Adrenal gland (tissue), 7 donors: ENCODE results near the genes HOXC4, PPP1R1A and LACRT.

DNA sequence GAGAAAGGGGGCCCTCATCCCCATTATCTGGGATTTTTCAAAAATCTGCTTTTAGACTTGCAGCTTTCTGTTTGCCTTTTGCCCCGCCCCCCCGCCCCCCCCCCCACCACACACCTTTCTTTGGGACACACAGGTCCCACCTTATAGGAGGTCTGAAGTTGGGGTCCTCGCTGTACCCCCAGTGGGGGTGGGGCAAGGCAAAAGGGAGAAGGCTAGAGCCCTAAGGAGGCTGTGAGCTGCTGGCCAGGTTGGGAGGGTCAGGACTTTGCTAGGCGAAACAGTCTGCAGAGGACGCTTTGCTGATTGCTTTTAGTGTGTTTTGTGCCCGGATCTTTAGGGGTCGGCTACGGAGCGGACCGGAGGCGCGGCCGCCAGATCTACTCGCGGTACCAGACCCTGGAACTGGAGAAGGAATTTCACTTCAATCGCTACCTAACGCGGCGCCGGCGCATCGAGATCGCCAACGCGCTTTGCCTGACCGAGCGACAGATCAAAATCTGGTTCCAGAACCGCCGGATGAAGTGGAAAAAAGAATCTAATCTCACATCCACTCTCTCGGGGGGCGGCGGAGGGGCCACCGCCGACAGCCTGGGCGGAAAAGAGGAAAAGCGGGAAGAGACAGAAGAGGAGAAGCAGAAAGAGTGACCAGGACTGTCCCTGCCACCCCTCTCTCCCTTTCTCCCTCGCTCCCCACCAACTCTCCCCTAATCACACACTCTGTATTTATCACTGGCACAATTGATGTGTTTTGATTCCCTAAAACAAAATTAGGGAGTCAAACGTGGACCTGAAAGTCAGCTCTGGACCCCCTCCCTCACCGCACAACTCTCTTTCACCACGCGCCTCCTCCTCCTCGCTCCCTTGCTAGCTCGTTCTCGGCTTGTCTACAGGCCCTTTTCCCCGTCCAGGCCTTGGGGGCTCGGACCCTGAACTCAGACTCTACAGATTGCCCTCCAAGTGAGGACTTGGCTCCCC, 1.4 kb downstream of the HOXC6 start:
- PRO-cap, 3 experiments: peak in 3 of 3 experiments; most common plus-strand start position 424 of the sequence (in 1); most common minus-strand start position 404 of the sequence (in 3)
- RAMPAGE, long total RNA, 4 experiments: no peak in any of the 4 experiments
- RRBS: 15% methylated on average over 16 of the region's 46 CpGs

DNA sequence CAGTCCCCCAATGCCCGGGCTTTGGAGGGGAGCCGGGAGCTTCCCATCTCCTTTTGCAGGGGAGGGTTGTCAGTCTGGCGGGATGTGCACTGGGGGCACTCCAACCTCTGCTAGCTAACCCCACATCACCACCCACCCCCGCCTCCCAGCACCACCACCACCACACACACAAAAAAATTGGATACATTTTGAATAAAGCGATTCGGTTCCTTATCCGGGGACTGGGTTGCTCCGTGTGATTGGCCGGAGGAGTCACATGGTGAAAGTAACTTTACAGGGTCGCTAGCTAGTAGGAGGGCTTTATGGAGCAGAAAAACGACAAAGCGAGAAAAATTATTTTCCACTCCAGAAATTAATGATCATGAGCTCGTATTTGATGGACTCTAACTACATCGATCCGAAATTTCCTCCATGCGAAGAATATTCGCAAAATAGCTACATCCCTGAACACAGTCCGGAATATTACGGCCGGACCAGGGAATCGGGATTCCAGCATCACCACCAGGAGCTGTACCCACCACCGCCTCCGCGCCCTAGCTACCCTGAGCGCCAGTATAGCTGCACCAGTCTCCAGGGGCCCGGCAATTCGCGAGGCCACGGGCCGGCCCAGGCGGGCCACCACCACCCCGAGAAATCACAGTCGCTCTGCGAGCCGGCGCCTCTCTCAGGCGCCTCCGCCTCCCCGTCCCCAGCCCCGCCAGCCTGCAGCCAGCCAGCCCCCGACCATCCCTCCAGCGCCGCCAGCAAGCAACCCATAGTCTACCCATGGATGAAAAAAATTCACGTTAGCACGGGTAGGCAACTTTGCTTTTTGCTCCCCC, at the start of gene HOXC4:
HOXC4 (plus strand) TSS at position 268 of the 821 bp plus-strand sequence.
- PRO-cap, 3 experiments: peak in 3 of 3 experiments; most common plus-strand start position 268 of the sequence (in 2); most common minus-strand start position 170 of the sequence (in 3)
- RAMPAGE, long total RNA, 4 experiments: start-site peak on the plus strand in 2 of 4 experiments, centred at positions 287 to 504 of the sequence, 34 to 38 reads per replicate
- RRBS: 5% methylated on average over 10 of the region's 45 CpGs

DNA sequence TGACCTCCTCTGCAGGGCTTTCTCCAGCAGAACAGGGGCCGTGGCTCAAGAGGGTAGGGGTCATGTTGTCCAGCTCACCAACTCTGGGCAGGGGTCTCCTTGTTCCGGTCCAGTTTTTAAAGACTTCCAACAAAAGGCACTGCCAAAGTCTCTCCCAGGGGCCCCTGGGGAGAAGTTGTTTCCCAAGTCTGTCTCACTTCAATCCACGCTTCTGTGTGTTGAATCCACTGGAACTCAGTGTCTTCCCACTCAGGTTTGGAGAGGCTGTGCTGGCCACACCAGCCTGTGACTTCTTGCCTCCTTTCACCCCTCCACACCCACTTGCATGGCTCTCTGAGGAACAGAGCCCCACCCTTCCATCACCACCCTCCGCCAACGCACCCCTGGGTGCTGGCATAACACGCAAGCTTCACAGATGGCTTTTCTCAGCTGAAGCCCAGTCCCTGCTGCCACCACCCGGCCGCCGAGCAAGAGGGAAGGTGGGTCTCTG, 41.8 kb downstream of the SMUG1 start:
- PRO-cap, 3 experiments: no peak in any of the 3 experiments
- RAMPAGE, long total RNA, 4 experiments: no peak in any of the 4 experiments
- RRBS: no CpG with 5 or more reads among the region's 9 CpGs

DNA sequence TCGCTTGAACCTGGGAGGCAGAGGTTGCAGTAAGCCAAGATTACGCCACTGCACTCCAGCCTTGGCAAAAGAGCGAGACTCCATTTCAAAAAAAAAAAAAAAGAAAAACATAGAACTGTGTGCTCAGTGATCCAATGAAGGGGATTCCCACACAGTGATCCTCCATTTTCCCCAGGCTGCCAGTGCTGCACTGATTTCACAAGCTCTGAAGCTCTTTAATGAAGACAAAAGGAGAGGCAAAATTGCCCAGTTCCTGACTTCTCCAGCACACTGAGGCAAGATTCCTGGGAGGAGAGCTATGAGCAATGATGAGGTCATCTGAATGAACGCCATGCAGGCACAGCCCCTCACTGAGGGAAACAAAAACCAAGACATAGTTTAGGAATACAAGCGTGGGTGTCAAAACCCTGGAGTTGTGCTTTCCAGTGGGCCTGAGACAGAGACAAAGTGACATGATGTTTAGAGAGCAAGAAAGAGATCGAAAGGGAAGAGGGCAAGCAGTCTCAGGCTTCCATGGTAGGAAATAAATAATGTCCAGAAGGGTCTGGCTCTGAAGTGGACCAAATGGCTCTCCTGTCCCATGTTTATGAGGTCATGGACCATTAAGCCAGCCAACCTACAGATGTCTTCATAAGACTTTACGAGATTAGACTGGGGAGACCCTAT, 40.9 kb upstream of the SMUG1 start:
- PRO-cap, 3 experiments: no peak in any of the 3 experiments
- RAMPAGE, long total RNA, 4 experiments: no peak in any of the 4 experiments
- RRBS: no CpG with 5 or more reads among the region's 7 CpGs

GRCh38 chr12:54231983-54232750, 43.4 kb upstream of the SMUG1 start:
- PRO-cap, 3 experiments: no peak in any of the 3 experiments
- RAMPAGE, long total RNA, 4 experiments: no peak in any of the 4 experiments
- RRBS: no CpG with 5 or more reads among the region's 4 CpGs

GRCh38 chr12:54287294-54287917, 6.9 kb downstream of the HNRNPA1 start:
- PRO-cap, 3 experiments: no peak in any of the 3 experiments
- RAMPAGE, long total RNA, 4 experiments: no peak in any of the 4 experiments
- RRBS: no CpG with 5 or more reads among the region's 8 CpGs

GRCh38 chr12:54292369-54293117, 8.3 kb downstream of the NFE2 start:
- PRO-cap, 3 experiments: no peak in any of the 3 experiments
- RAMPAGE, long total RNA, 4 experiments: no peak in any of the 4 experiments
- RRBS: 90% methylated on average over 4 of the region's 34 CpGs

DNA sequence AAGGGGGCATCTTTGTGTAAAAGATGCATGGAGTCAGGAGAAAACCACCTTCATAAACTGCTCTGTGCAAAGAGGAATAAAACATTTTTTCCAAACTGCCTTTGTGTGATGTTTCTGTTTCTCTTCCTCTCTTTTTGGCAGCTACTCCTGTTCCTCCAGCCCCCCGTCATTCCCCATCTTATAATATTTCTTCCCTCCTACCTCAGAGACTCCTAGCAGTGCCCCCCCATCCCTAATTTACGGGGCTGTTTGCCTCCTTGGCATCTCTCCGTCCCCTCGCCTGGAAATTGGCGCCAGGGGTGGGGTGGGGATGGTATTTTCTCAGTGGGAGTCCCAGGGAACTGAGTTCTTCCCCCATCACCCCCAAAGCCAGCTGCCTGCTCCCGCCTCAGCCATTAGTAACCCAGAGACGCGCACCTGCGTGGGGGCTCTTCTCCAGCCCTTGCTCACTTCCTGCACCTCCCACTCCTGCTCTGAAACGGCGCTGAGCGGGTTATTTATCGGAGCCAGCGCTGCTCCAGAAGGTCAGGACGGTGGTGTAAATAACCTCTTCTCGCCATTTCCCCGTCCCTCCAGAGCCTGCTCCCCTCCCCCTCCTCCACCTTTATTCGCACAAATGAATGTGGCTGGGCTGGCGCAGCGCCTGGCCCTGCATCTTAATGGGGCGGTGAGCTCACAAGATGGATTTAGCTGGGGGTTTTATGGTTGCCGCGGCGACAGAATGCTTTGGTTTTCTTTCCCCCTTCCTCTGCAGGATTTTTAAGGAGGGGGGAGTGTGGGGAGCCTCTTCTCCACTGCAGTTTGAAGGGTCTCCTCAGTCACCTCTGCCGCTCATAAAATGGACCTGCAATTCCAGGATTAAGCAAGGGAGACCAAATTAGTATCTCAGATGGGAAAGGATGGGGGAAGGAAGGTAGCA, 12.3 kb downstream of the GPR84 start:
- PRO-cap, 3 experiments: peak in 1 of 3 experiments; most common plus-strand start position 520 of the sequence (in 1); most common minus-strand start position 371 of the sequence (in 1)
- RAMPAGE, long total RNA, 4 experiments: no peak in any of the 4 experiments
- RRBS: no CpG with 5 or more reads among the region's 25 CpGs

GRCh38 chr12:54358672-54359288, 5.5 kb downstream of the GPR84 start:
- PRO-cap, 3 experiments: peak in 3 of 3 experiments; most common minus-strand start chr12:54359184 (in 2)
- RAMPAGE, long total RNA, 4 experiments: no peak in any of the 4 experiments
- RRBS: no CpG with 5 or more reads among the region's 18 CpGs

DNA sequence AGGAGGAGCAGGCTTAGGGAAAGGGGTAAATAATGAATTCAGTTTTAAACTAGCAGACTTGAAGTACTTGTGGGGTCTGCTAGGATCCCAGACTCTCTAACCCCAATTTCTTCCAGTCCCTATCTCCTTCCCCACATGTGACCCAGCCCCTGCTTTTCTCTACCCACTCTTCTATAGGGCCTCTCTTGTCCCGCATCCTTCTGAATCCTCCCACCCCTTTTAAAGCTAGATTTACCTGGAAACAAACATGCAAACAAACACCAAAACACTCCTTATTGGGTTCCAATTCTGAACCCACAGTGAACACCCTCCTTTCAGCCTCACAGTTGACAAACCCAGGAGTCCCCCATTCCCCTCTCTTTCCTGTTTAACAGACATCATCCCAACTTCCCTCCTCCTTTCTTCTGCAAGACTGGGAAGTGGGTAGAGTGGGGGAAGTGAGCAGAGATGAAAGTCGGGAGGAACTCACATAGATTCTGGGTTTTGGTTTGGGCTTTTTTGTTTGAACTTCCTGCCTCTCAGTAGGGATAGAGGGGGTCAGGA, 3.6 kb upstream of the GPR84 start:
- PRO-cap, 3 experiments: no peak in any of the 3 experiments
- RAMPAGE, long total RNA, 4 experiments: no peak in any of the 4 experiments
- RRBS: no CpG with 5 or more reads among the region's 2 CpGs

DNA sequence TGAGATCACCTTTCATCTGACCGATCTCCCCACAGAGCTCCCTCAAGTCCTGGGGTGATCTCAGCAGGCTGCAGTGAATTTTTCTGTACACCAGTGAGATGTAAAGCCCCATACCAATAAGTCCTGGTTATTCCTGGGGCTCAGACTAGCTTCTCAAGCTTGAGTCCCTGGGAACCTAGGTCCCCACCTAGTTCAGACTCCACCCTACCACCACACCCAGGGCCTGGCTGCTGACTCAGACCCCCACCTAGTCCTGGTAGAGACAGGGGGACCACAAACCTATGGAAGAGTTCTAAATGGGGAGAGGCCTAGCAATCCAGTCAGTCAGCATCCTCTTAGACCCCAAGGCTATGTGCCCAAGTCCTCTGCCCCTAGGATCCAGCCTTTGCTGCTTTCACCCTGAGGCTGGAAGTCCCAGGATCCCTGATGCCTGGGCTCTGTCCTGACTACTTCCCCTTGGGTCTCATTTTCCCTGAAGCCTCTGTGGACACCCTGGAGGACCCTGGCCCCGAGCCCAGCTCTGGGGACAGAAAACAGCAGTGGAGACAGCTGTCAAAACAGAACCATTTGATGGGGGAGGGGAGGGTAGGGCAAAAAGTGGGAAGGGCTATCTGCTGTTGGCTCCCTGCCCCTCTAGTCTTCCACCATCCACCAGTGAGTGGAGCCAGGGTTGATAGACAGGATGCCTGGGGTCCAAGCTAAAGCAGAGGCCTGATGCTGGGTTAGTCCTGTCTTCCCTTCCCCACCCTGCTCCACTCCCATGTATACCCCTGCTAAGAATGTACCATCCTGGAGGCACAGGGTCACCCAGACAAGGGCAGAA, 10.1 kb upstream of the GPR84 start:
- PRO-cap, 3 experiments: no peak in any of the 3 experiments
- RAMPAGE, long total RNA, 4 experiments: no peak in any of the 4 experiments
- RRBS: no CpG with 5 or more reads among the region's 2 CpGs

DNA sequence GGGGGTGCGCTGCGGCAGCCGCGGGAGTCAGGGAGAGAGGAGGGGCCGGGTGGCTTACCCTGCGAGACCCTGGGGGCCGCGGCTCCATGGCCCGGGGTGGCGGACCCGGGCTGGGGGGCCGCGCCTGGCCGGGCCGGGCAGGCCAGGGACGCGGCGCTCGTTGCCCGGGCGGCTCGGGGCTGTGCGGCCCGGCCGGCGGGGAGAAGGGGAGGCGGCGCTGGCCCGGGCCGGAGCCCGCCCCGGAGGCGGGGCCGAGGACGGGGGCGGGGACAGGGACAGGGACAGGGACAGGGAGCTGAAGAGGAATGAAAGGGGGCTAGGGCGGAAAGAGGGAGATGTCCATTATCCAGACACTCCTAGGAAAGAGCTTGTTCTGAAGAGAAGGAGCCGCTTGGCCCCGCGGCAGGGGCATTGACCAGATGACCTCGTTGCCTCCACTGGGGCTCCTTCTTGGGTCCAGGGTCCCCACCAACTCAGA, 5.5 kb downstream of the ZNF385A start:
- PRO-cap, 3 experiments: peak in 3 of 3 experiments; most common plus-strand start position 308 of the sequence (in 2); most common minus-strand start position 183 of the sequence (in 2)
- RAMPAGE, long total RNA, 4 experiments: no peak in any of the 4 experiments
- RRBS: 4% methylated on average over 5 of the region's 41 CpGs

GRCh38 chr12:54390704-54391000, 6.1 kb upstream of the ZNF385A start:
- PRO-cap, 3 experiments: no peak in any of the 3 experiments
- RAMPAGE, long total RNA, 4 experiments: no peak in any of the 4 experiments
- RRBS: no CpG with 5 or more reads among the region's 10 CpGs

DNA sequence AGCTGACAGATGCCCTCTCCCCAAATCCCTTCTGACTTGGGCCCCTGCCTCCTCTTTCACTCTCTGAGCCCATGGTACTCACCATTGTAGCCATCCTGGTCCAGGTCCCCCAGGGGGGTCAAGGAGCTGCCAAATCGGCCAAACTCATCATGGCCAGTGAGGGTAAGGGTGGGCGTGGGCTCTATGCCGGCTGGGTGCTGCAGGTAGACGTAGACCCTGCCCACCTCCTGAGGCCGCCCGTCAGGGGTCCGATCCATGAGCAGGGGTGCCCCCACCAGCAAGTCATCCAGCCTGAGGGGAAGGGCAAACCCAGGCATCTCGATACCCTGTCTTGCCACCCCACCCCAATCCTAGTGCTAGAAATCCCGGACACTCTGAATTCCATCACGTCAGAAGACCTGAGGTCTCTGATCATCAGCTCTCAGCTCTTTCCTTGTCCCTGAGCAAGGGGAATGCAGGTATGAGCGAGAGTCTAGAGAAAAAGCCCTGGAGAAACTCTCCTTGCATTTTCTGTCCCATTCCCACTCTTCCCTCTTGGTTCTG, 13.9 kb downstream of the ITGA5 start:
- PRO-cap, 3 experiments: no peak in any of the 3 experiments
- RAMPAGE, long total RNA, 4 experiments: no peak in any of the 4 experiments
- RRBS: no CpG with 5 or more reads among the region's 11 CpGs

DNA sequence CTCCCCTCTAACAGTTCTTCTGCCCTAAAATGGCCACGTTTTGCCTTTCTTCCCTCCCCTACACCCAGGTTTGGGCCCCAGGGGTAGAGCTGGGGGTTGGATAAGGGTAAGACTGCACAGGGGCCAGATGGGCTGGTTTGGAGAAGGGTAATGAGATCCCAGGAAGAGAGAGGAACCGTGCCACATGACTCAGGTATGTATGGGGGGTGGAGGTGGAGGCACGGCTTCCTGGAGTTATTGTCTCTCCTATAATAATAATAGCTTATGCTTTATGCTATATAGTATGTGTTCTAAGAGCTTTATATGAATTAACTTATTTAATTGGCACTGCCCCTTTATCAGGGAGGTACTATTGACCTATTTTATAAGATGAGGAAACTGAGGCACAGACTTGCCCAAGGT, 10.2 kb upstream of the ITGA5 start:
- PRO-cap, 3 experiments: no peak in any of the 3 experiments
- RAMPAGE, long total RNA, 4 experiments: no peak in any of the 4 experiments
- RRBS: no CpG with 5 or more reads among the region's 3 CpGs

DNA sequence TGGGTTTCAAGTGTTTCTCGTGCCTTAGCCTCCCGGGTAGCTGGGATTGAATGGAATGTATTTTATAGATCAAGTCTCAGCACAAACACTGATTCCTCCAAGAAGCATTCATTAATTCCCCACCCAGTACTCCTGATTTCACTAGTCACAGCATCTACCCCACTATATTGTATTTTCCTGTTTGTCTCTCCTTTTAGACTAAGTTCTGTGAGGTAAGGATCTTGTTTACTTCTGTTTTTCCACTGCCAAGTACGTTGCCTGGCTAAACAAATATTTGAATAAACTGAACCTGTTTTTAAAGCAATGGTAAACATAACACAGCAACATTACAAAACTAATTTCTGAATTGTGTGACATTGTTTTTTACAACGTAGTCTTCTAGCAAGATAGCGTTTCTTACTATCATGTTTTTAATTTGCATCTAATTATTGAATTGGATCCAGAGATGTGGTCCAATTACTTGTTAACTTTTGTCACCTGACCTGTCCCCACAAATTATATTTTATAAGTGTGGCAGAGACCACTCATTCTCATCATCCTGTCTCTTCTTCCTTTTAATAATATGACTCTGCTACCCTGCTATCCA, 16.5 kb upstream of the ITGA5 start:
- PRO-cap, 3 experiments: no peak in any of the 3 experiments
- RAMPAGE, long total RNA, 4 experiments: no peak in any of the 4 experiments
- RRBS: no CpG with 5 or more reads among the region's 5 CpGs

DNA sequence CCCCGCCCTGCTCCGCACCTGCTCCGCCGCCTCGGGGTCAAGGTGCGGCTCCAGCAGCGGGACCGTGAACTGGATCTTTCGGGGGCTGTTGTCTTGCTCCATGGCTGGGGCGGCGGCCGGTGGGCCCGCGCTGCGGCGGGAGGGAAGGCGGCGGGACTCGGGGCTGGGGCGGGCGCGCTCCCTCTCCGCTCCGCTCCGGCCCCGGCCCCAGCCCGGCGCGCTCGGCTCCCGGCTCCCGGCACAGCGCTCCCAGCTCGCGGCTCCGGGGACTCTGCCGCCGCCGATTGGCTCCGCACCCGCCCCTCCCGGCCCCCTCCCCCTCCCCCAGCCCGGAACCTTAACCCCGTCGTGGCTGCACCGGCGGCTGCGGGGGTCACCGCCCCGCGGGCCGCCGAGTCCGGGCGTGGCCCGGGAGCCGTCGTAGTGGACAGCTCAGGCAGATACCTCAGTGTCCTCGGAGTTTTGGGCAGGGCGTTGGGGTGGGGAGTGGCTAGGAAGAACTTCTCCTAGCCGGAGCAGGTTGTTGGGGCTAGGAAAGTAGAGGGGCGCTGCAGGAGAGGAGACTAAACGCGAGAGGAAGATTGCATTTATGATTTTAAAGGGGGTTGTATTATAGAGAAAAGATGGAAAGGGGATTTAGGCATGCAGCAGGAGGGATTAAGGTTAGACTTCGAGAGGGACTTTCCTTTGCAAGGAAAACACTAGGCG, at the start of gene PPP1R1A:
PPP1R1A (minus strand) TSS at position 273 of the 708 bp plus-strand sequence.
- PRO-cap, 3 experiments: peak in 1 of 3 experiments; most common minus-strand start position 223 of the sequence (in 1)
- RAMPAGE, long total RNA, 4 experiments: no peak in any of the 4 experiments
- RRBS: 2% methylated on average over 33 of the region's 66 CpGs

DNA sequence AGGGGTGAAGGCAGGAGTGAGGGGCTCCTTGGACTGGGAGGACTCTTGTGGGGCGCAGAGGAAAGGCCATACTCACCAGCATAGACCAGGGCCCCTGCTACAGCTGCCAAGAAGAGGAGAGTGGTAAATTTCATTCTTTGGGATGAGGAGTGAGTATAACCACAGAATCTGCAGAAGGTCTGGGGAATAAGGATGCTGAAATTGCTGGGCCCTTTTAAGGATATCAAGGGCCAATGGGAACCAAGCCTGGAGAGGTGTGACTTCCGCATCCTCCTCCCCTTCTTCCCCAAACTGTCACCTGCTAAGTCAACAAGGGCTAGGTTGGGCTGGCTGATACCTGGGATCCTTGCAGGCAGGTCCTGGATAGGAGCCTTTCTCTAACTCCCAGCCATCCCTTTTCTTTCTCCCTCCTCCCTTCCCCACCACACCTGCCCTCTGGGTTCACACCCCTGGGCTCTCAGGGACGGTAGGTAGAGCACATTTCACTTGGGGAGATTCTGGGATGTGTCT, at the start of gene LACRT:
LACRT (minus strand) TSS at position 188 of the 510 bp plus-strand sequence.
- PRO-cap, 3 experiments: no peak in any of the 3 experiments
- RAMPAGE, long total RNA, 4 experiments: no peak in any of the 4 experiments
- RRBS: no CpG with 5 or more reads among the region's 3 CpGs

DNA sequence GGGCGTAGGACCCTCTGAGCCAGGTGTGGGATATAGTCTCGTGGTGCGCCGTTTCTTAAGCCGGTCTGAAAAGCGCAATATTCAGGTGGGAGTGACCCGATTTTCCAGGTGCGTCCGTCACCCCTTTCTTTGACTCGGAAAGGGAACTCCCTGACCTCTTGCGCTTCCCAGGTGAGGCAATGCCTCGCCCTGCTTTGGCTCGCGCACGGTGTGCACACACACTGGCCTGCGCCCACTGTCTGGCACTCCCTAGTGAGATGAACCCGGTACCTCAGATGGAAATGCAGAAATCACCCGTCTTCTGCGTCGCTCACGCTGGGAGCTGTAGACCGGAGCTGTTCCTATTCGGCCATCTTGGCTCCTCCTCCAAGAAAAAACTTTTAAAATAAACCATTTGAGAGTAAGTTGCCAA, 24.3 kb upstream of the OR9K2 start:
- PRO-cap, 3 experiments: no peak in any of the 3 experiments
- RAMPAGE, long total RNA, 4 experiments: no peak in any of the 4 experiments
- RRBS: no CpG with 5 or more reads among the region's 23 CpGs

GRCh38 chr12:55642623-55643015, 5.9 kb downstream of the OR10P1 start:
- PRO-cap, 3 experiments: no peak in any of the 3 experiments
- RAMPAGE, long total RNA, 4 experiments: no peak in any of the 4 experiments
- RRBS: no CpG with 5 or more reads among the region's 6 CpGs